Right cardiac atrium (tissue), 1 donor: Measurements from ENCODE around the gene LAPTM4A.

DNA sequence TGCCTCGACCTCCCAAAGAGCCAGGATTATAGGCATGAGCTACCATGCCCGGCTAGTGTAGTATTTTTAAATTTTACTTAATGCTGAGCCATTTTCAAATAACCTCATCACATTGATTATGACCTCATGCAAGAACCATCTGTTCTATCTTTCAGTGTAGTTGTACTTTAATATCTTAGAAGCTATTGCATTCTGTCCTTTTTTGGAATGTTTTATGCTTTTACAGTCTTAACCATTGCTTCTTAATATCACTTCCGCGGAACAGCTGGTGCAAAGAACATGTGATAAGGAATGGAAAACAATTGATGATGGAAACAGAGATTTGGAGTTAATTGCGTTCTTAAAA, 2.7 kb downstream of the GEN1 start:
- PRO-cap = no peak

- PRO-cap = no peak
Measured at GRCh38 chr2:17877697-17878439, 599 bp upstream of the KCNS3 start.

- PRO-cap = no peak
Measured at GRCh38 chr2:18311699-18311898, 248.9 kb downstream of the RDH14 start.

DNA sequence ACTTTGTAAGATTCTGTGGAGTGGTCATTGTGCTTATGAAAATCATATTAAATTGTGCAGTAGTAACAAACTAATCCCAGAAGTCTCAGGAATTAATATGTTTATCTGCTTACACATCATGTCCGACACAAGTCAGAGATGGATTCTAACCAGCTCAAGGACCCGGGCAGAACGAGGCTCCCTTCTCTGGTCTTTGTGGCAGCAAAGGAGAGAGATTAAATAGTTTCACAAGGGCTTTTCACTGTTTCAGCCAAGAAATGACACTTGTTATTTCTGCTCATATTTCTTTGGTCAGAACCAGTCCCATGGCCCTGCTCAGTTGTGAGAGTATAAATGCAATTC, 104.6 kb downstream of the RDH14 start:
- PRO-cap = no peak

DNA sequence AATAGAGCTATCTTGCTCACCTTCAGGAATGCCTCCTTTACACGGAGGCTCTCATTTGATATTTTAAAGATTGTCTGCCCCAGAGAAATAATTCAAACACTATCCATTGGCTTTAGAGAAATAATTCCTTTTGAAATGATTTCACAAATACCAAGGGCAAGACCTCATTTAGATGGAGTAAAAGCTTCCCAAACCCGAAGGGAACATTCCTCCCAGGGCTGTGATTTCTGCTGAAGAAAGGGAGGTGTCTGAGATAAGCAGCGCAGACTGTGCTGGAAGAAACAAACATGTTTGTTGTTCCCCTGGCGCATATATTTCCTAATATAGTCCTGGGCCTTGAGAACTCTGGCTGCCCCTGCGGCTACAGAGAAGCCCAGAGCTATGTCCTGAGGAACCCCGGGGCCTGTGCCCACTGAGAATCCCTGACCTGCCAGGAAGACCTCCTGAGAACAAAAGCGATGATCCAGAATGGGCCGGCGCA, 372.6 kb upstream of the NT5C1B start:
- PRO-cap = no peak

- PRO-cap = no peak
Measured at GRCh38 chr2:18992036-18992298, 366.5 kb downstream of the OSR1 start.

DNA sequence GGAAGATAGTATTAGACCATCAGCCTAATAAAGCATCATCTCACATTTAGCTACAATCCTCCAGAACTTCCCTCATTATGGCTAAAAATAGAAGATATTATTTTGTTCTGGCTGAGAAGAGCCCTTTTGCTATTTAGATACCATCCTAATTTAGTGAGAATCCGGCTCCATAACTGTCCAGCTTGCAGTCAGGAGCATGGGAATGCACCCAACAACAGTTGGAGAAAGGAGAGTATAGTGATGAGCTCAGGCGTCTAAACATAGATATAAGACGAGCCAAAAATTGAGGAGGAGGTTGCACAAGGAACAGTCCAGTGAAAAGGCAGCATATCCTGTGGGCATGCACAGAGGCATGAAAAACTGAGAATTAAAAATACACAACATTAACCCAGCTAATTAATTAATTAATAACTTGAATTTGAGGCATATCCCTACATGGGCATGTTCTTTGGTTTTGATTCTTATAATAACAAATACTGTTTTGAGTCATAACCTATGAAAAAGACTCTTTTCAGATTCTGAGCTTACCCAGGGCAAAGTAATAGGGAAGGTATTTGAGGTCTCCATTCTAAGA, 311.4 kb downstream of the OSR1 start:
- PRO-cap = no peak

GRCh38 chr2:19231763-19232235, 126.6 kb downstream of the OSR1 start:
- PRO-cap = no peak

GRCh38 chr2:19538320-19539027, 180.1 kb upstream of the OSR1 start:
- PRO-cap = no peak

DNA sequence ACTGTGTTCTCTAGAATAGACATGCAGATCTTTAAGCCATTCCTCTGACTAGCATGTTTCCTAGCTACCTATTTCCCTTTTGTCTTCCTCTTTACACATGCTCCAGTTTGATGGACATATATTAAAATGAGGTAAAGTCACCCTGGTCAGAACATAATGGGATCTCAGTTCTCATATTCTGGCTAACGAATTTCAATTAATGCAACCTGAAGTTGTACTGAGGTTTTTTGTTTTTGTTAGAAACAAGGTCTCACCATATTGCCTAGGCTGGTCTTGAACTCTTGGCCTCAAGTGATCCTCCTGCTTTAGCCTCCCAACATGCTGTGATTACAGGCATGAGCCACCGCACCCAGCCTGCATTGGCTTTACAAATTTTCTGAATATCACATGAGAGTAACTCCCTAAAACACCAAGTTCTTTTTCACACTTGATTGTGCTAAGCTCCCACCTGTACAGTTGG, 9.5 kb downstream of the LAPTM4A start:
- PRO-cap = no peak

GRCh38 chr2:20050122-20051092, 1.0 kb downstream of the LAPTM4A start:
- PRO-cap = no peak

- PRO-cap = bidirectional peak, plus-strand start at chr2:20051874, minus-strand start at chr2:20051628; bidirectional peak, plus-strand start at chr2:20052213, minus-strand start at chr2:20052024
Measured at GRCh38 chr2:20051306-20052445, at the start of gene LAPTM4A. Gene LAPTM4A (minus strand): TSS chr2:20051628.

DNA sequence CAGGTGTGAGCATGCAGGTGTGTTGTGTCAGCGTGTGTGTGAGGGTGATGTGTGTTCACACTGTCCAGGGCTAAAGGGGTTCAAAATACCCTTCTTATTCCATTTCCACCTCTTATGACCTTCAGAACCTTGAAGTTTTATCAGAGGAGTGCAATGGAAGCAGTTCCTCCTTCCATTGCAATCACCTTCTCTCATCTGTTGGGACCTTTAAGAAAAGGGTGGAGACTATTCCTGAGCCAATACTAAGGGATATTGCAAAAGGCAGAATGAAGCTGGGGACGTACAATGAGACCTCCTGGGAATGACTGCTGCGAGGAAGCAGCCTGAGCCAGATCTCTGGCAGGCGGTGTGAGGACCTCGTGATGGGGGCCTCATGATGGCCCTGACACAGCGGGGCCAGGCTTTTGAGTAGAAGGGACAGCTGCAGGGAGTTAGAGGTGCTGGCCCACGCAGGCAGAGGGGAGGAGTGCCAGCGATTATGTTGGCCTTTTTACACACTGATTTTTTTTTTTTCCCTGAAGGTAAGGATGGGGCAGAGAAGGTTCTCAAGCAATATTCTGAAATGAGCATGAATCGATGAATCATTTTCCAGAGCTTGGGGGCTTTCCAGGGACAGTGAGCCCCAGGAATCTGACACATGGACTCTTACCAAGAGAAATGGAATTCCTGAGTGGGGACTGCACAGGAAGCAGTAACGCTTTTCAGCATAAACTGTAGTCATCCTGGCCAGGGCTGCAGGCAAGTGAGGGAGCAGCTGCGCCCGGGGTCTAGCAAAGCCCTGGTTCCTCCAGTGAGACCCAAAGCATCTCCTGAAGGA, 40.0 kb upstream of the LAPTM4A start:
- PRO-cap = no peak

DNA sequence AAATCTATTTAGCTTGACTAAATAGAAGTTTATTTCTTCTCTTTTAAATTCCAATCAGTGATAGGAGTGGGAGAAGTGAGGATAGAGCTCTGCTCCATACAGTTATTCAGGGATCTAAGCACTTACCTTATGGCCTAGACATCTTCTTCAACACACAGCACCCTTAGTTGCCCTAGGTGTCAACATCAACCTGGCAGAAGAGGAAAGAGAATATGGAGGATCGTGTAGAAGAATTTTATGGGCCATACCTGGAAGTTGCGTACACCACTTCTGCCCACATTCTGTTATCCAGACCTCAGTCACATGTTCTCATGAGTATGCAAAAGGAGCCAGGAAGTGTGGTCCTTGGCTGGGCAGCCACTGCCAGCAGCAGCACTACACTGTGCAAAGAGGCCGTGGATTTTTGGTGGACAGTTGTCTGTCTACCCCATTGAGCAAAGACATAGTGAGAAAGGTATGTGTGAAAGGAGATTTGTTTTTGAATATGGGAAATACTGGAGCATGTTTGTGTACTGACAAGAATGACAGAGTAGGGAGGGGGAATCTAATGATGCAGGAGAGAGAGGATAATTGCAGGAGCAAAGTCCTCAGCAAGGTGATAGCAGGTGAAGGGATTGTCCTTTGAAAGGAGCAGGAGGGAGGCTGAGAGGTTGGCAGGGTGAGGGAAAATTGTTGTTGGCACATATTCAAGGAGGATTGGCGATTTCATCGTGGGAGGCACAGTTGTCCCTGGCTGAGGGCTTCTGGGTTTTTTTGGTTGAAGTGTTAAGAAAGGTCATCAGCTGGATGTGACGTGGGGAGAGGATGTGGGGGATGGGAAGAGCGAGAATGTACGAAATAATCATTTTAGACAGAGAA, 68.0 kb downstream of the SDC1 start:
- PRO-cap = no peak

- PRO-cap = no peak
Measured at GRCh38 chr2:20196047-20196472, 28.9 kb downstream of the SDC1 start.

DNA sequence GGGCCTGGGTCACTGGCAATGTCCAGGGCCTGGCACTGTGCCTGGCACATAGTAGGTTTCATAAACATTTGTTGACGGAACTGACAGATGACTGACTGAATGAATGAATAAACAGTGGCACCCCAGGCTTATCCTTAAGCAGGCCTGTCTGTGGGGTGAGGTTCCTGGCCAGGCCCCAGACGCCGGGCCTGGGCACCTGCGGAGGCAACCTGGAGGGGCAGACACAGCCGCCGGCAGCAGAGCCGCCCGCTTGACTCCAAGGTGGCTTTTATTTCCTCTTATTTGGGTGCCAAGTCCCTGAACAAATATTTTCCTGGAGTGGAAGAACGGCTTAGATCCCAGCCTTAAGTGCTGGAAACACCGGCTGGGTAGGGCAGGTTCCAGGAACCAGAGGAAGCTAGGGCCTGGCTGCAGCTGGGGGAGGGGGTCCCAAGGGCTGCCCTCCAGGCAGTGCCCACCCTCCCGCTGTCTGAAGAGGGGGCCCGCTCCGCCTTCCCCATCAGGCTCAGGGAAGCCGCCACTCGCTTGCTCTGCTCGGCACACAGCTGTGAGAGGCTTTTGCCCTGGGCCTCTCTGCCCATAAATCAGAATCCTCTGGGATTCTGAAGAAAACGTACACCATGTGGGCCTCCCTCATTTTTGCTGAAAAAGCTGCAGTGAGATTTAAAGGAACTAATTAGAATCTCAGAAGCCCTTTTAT, 28.3 kb downstream of the SDC1 start:
- PRO-cap = no peak

- PRO-cap = no peak
Measured at GRCh38 chr2:20210190-20211295, 14.4 kb downstream of the SDC1 start.

DNA sequence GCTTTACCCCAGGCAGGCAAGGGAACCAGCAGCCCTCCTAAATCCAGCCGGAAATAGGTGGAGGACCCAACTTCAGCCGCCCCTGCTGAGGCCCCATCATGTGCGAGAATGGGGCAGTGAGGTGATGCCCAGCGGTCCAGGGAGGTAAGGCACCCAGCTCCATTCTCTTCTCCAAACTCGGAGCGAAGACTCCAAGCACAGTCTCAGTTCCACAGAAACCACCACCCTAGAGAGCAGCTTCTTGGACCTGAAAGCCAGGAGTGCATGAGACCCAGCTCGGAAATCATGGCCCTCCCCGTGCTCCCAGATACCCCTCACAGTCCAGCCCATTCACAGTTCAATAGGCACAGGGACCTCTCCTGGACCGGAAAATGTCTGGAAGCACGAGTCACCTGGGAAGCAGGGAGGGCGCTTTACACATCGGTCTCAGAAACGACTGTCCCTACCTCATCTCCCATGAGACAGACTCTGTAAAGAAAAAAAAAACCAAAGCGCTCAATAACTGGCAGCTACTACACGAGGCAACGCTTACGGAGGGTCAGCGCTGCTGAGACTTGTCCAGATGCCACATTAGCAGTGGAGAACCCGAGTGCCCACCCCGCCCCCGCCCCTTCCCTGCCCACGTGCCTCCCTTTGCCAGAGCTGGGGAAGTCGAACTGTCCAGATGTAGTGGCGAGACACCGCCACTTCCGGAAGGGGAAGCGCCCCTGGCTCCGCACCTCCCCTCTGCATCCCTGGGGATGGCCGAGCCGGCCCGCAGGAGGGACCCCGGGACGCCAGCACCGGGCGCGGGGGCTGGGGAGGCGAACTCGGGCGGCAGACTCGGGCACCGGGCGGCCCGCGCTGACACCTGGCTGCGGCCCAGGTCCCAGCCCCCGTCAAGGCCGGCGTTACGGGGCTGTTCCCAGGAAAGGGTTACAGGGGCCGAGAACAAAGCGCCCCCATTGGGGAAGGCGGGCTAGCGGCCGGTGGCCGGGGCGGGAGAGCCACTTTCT, 1.8 kb downstream of the SDC1 start:
- PRO-cap = no peak

- PRO-cap = no peak
Measured at GRCh38 chr2:20225812-20226335, 944 bp upstream of the SDC1 start.

DNA sequence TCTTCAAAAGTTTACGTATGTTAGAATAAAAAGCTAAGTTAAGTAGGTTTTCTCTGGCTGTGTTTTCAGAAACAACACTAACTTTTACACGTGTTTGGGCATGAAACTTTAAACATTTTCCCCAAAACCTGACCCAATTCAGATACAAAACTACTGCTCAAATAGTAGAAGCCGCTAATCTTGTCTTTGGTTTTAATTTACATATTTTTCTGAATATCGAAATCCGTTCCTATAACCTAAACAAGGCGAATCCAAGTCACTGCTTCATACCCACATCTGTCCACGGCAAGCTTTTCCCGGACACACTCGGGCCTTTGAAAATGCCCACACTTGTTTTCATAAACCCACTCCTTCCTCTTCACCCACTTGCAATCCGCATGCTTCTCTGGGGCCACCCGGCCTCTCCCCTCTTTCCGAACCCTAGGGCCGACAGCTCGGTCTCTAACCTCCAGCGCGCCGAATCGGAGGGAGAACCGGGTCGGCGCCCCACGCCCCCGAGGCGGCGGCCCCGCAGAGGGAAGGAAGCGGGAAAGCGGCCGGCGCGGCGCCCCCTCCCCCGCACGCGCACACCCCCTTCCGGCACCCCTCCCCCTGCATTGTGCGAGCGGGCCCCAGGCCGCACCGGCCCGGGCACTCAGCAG, 685 bp downstream of the PUM2 start:
- PRO-cap = unidirectional peak, plus-strand start at position 596 of the sequence